ENCODE measurements around the gene CHST6.

GRCh38 chr16:74607335-74607830 lies 469 bp upstream of the GLG1 start:
- RRBS = 2% methylated on average over 2 of the region's 10 CpGs

DNA sequence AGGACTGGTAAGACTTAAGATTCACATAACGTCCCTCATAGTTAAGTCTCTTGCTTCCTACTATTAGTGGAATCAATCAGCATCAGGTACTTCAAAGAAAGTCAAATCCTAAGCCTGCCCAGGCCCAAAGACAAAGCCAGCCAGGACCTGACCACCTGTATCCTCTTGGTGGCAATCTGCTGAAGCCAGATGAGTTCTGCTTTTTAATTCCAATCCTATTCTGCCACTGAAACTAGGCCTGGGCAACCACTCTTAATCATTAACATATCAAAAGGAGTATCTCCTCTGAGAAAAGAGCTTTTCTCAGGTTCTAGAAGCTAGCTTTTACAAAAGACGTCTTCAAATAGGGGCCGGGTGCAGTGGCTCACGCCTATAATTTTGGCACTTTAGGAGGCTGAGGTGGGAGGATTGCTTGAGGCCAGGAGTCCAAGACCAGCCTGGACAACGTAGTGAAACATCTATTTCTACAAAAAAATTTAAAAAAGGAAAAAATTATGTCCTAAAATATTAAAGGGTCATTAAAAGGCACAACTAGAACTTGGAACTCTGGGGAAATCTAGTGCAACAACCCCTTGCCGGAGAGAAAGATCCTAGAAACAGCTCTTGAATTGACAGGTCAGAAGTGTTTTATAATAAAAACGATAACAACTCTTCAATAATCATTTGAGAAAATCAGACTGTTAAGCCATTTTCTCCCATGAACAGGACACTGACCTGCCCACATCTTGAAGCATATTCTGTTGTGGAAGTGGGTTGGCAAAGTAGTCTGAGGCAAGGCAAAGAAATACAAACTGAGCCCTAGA lies 15.3 kb upstream of the GLG1 start:
- RRBS = no CpG with 5 or more reads among the region's 7 CpGs

GRCh38 chr16:74625423-74626114 lies 18.7 kb upstream of the GLG1 start:
- RRBS = no CpG with 5 or more reads among the region's 13 CpGs

DNA sequence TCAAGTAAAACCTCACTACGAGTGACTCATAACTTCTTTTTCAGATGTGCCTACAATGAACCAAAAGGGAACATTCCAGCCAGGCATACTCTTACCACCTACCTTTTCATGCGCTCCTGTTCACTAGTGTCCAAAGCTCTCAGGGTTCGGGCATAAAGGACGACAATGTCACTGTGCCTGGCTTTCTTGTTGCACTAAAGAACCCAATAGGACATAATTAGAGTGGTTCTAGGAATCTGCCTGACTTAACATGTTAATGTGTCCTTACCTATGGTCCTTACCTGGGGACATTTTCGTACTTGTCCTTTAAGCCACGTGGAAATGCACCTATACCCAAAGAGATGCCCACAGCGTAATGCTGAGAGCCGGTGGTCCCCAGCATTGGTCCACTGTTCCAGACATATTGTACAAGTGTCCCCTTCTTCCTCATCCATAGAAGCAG lies 22.4 kb downstream of the RFWD3 start:
- RRBS = no CpG with 5 or more reads among the region's 8 CpGs

GRCh38 chr16:74667281-74667896 lies 712 bp upstream of the RFWD3 start:
- RRBS = 2% methylated on average over 11 of the region's 24 CpGs

DNA sequence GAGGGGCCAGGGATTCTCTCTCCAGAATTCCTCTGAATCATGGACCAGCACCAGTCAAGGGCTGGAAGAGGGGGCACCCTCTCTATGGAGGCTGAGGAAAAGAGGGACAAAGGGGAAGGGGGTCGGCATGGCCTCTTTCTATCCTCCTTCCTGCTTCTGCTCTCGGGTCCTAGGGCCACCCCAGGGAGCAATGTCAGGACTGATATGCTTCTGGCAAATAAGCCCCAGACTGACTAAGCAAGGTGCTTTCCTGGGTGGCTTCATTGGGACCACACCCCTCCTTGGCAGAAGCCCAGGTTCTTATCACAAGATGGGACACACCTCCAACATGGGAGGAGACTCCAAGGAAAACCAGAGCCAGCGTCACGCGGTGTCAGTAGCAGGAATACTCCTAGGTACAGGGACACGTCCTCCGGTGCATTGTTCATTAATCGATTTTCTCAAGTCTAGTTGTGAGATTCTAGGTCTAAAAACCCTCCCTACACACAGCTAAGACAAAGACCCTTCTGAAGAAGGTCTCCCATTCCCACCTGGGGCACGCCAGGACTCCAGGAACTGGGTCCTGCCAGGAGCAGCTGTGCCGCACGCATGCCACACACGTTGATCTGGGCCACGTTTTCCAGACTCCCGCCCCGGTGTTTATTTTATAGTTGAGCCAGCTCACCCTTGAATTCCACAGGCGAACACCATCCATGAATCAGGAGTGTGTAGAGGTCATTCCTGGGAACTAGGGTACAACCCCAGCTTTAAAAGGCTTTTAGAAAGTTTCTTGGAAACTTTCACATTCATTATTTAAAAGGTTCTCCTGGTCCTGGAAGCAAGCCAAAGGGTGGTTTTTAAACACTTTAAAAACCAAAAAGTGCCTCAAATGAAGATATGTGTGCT lies 30.9 kb downstream of the FA2H start:
- RRBS = no CpG with 5 or more reads among the region's 16 CpGs

DNA sequence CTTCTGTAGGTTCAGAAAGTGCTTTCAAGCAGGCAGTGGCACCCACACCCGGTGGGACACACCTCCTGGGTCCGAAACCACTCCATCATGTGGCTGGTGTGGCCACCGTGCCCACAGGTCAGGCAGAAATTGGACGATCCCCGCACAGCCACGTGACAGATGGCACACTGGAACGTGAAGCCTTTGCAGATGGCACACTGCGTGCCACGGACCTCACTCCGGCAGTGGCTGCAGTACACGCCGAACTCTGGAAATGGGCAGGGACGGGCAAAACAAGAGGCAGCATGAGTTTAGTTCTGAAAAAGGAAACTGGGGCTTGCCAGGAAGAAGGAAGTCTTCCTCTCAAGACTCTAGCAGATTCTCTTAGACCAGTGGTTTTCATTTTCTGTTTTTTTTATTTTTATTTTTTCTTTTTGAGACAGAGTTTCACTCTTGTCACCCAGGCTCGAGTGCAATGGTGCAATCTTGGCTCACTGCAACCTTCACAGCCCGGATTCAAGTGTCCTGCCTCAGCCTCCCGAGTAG lies 99.6 kb upstream of the FA2H start:
- RRBS = 77% methylated on average over 1 of the region's 16 CpGs

GRCh38 chr16:75000483-75001745 lies 2.1 kb downstream of the ZNRF1 start:
- RRBS = 14% methylated on average over 4 of the region's 18 CpGs

DNA sequence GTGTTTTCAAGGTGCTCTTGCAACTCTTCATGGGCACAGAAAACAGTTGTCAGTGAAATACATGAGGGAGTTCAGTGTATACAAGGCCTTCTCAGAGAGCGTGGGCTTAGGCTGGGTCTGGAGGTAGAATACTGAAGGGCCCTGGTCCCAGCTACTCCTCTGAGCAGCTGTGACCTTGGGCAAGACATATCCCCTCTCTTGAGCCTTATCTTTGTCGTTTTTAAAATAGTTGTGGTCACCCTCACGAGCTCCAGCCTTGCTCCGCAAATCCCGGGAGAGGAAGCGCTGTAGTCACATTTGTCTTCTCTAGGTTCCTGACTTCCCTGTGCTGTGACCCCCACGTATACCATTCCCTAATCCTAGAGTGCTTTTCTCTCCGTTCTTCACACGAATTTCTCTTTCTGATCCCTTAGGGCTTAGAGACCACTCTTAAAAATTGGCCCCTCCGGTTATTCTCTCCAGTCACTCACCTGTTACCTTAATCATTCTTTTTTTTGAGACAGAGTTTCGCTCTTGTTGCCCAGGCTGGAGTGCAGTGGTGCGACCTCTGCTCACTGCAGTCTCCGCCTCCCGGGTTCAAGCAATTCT lies 3.7 kb downstream of the ZNRF1 start:
- RRBS = no CpG with 5 or more reads among the region's 14 CpGs

DNA sequence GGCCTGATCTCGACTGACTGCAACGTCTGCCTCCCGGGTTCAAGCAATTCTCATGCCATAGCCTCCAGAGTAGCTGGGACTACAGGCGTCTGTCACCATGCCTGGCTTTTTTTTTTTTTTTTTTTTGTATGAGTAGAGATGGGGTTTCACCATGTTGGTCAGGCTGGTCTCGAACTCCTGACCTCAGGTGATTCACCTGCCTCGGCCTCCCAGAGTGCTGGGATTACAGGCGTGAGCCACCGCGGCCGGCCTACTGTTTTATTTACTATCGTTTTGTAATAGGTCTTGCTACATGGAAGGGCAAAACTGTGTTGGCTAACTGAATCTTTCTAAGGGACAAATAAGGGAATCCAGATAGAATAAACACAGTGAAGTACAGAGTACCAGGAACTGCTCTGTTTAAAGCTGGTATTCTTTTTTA lies 17.8 kb downstream of the ZNRF1 start:
- RRBS = no CpG with 5 or more reads among the region's 11 CpGs

- RRBS = no CpG with 5 or more reads among the region's 5 CpGs
Observed at GRCh38 chr16:75120200-75120657, 3.6 kb upstream of the LDHD start.

DNA sequence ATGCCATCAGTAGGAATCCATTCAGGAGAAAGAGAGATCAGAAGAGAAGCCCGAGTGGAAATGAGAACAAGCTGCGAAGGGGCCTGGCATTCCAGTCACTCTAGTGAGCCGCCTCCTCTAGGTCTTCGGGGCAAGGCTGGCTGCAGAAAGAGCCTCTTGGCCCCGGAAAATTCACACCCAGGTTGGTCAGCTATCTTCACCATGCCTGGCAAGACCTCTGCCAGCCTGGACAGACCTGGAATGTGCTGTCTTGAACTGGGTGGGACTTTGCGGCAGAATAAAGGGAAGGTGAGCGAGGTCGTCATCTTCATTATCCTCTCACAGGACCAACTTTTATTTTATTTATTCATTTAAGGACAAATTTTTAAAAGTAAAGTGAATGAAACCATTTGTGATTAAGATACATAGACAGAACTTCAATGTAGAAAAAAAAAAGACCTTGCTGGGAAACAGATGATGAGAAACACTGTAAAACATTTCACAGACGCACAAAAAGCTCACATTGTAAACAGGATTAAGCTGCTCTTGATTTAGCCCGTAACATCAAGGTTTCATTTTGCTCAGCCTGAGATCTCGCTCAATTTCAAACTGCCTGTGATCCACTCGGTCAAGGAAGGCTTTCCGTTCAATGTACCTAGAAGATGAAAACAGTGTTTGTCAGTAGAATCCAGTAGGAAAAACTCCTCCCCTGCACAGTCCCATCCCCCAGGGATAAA lies 42.1 kb upstream of the BCAR1 start:
- RRBS = no CpG with 5 or more reads among the region's 13 CpGs

- RRBS = no CpG with 5 or more reads among the region's 3 CpGs
Observed at GRCh38 chr16:75477654-75478352, 13.3 kb upstream of the TMEM170A start.

- RRBS = no CpG with 5 or more reads among the region's 8 CpGs
Observed at GRCh38 chr16:75486058-75486542, 9.1 kb downstream of the CHST6 start.

GRCh38 chr16:75494477-75495777 lies at the start of gene CHST6:
TSS of gene CHST6 (minus strand) at chr16:75495441.
- RRBS = 5% methylated on average over 23 of the region's 77 CpGs

- RRBS = no CpG with 5 or more reads among the region's 22 CpGs
Observed at GRCh38 chr16:75648833-75649195, 1.2 kb downstream of the TERF2IP start.

DNA sequence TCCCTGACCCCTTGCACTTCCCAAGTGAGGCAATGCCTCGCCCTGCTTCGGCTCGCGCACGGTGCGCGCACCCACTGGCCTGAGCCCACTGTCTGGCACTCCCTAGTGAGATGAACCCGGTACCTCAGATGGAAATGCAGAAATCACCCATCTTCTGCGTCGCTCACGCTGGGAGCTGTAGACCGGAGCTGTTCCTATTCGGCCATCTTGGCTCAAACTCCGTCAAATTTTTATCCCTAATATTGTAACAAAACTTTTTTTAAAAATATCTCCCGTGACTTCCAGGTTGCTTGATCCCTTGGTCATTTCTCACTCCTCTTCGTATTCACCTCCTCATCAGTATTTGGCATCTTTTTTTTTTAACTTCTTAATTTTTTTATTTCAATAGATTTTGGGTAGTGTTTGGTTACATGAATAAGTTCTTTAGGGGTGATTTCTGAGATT lies 101.5 kb upstream of the CPHXL start:
- RRBS = no CpG with 5 or more reads among the region's 16 CpGs

DNA sequence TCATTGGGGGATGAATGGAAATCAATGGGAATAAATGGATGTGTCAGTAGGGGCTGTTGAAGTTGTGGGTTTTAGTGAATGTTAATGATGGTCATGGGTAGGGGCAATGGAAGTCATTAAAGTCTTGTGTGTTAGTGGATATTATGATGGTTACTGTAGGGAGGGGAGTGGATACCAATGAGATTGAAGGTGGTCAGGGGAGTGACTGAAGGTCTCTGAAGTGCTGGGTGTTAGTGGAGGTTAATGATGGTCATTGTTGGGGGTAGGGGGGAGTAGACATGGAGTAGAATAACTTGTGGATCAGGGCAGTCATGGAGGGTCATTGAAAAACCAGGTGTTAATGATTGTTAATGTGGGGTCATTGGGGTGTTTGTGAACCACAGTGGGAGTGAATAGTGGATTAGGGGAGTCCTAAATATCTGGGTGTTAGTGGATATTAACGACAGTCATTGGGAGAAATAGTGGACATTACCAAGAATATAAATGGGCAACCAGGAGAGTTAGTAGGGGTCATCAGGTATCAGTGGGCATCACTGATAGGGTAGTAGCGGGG lies 1.5 kb downstream of the MON1B start:
- RRBS = no CpG with 5 or more reads among the region's 2 CpGs

GRCh38 chr16:77234373-77235059 lies 35.3 kb downstream of the SYCE1L start:
- RRBS = no CpG with 5 or more reads among the region's 19 CpGs

DNA sequence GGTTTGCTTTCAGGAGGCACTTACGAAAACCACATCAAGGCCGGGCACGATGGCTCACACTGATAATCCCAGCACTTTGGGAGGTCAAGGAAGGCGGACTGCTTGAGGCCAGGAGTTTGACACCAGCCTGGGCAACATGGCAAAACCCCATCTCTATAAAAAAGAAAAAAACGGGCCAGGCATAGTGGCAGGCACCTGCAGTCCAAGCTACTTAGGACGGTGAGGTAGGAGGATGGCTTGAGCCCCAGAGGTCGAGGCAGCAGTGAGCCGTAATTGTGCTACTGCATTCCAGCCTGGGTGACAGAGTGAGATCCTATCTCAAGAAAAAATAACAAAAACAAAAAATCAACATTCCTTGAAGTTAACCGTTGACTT lies 99.3 kb downstream of the SYCE1L start:
- RRBS = no CpG with 5 or more reads among the region's 9 CpGs

Data from epidermal melanocyte (primary cell).